Epithelial cell of proximal tubule (primary cell): ENCODE measurements around a stretch of chr10.

DNA sequence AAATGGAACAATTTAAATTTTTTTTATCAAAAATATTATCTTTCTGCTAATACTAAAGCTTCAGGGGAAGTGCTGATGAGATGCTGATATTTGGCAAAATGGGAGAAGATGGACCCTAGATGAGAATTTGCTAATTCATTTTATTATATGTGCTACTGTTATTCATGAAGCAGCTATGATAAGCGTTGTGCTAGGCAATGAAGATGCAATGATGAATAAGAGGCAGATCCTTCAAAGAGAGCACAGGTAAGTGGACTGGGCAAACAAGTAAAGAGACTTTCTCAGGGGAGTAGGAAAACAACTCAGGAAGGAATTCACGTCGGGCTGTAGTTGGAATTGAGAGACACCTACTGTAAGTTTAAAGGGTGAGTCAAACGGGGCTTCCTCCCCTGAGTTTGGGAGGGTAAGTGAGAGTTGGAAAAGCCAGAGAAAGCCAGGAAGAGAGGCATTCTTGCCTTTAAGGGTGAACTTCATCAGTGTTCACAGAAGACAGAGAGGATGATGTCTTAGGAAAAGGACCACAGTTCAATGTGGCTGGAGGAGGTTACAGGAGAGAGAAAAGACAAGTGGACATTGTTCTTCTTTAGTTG, 48.4 kb downstream of the PLXDC2 start:
- RAMPAGE, long total RNA: no peak
- RRBS: no CpG with 5 or more reads among the region's 4 CpGs

- RAMPAGE, long total RNA: no peak
- RRBS: no CpG with 5 or more reads among the region's 7 CpGs
Observed at GRCh38 chr10:19966704-19967100, 150.5 kb downstream of the PLXDC2 start.

DNA sequence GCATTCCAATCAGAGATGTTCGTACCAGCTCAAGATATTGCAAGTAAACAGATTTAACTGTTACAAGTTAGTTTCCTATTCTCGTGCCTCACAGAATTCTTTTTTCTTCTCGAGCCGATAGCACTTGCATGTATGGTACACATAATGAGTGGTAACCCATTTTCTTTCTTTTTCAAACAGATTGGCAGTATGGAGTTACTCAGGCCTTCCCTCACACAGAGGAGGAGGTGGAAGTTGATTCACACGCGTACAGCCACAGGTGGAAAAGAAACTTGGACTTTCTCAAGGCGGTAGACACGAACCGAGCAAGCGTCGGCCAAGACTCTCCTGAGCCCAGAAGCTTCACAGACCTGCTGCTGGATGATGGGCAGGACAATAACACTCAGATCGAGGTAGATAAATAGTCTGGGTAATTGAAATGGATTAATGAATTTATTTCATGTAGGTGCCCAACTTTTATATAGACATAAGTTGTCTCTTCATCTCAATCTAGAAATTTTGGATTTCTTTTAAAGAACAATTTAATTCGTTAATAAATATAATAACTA, 185.4 kb downstream of the PLXDC2 start:
- RAMPAGE, long total RNA: no peak
- RRBS: no CpG with 5 or more reads among the region's 13 CpGs

- RAMPAGE, long total RNA: no peak
- RRBS: no CpG with 5 or more reads among the region's 3 CpGs
Observed at GRCh38 chr10:20016853-20017122, 200.6 kb downstream of the PLXDC2 start.

GRCh38 chr10:20122122-20122804, 306.0 kb downstream of the PLXDC2 start:
- RAMPAGE, long total RNA: no peak
- RRBS: no CpG with 5 or more reads among the region's 16 CpGs

- RAMPAGE, long total RNA: no peak
- RRBS: no CpG with 5 or more reads among the region's 5 CpGs
Observed at GRCh38 chr10:20930696-20931330, 33.7 kb upstream of the NEBL start.

DNA sequence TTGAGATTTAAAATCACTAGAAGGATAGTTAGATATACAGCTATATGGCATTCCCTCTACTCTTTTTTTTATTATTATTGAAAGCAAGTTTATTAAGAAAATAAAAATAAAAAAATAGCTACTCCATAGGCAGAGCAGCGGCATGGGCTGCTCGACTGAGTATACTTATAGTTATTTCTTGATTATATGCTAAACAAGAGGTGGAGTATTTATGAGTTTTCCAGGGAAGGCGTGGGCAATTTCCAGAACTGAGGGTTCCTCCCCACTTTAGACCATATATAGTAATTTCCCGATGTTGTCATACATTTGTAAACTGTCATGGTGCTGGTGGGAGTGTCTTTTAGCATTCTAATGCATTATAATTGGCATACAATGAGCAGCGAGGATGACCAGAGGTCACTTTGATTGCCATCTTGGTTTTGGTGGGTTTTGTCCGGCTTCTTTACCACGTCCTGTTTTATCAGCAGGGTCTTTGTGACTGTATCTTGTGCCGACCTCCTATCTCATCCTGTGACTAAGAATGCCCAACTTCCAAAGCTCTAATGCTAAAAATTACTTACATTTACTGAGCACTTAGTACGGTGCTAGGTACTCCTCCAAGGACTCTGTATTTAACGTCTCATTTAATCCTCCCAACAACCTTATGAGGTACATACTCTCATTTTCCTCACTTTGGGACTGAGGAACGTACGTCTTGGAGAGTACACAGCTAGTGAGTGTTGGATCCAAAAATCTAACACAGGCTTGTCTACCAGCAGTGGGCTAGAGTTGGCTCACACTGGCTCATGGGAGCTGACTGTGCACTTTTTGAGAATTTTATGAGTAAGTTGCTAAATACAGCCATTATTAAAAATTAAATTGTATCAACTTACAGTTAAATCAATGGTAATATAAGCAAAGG, 144.7 kb upstream of the NEBL start:
- RAMPAGE, long total RNA: no peak
- RRBS: no CpG with 5 or more reads among the region's 12 CpGs

DNA sequence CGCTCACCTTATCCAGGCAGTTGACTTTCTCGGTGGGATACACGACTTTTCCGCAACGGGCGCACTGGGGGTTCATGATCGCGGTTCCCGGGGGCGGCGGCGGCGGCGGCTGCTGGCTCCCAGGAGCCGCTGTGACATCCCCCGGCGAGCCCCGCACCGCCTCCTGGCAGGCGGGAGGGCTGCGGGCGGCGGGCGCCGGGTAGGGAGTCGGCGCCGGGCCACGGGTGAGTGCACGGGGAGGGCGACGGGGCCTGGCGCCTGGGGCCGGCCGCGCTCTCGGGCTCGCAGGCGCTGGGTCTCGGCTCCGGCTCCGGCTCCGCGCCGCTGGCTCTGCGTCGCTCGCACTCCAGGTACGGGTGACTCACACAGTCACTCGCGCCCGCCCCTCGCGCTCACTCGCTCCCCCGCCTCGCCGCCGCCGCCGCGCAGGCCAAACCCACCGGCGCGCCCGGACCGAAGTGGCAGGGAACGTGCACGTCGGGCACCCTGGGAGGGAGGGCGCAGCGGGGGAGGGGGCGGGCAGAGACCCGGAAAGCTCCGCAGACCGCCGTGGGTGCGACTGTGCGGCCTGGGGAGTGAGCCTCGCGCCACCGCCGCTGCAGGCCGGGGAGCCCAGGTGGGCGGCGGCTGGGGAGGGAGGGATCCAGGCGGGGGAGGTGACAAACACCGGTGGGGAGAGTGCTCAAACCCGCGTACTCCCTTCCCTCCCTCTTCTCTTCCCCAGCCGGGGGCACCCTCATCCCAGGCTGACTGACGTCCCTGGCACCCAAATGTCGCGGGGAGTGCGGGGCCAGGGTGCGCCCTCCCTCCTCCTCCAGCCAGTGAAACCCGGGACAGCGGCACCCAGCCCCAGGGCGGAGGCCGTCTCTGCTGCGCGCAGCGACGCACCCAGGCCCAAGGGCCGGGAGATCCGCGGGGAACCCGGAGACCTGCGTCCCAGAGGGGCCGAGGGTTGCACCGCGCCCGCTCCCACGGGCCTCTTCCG, 276.9 kb upstream of the NEBL start:
- RAMPAGE, long total RNA: no peak
- RRBS: 2% methylated on average over 72 of the region's 115 CpGs

DNA sequence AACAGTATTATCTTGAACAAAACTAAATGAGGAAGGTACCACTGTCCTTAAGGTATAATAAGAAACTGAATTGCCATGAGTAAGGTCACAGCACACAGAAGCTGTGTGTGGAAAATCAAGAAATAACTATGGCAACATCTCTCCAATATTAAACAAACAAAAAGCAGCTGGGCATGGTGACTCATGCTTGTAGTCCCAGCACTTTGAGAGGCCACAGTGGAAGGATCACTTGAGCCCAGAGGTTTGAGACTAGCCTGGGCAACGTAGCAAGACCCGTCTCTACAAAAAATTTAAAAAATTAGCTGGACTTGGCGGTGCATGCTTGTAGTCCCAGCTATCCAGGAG, 195.5 kb downstream of the SKIDA1 start:
- RAMPAGE, long total RNA: no peak
- RRBS: no CpG with 5 or more reads among the region's 3 CpGs

- RAMPAGE, long total RNA: no peak
- RRBS: 0% methylated on average over 4 of the region's 37 CpGs
Observed at GRCh38 chr10:21497128-21497640, 28.3 kb downstream of the SKIDA1 start.

DNA sequence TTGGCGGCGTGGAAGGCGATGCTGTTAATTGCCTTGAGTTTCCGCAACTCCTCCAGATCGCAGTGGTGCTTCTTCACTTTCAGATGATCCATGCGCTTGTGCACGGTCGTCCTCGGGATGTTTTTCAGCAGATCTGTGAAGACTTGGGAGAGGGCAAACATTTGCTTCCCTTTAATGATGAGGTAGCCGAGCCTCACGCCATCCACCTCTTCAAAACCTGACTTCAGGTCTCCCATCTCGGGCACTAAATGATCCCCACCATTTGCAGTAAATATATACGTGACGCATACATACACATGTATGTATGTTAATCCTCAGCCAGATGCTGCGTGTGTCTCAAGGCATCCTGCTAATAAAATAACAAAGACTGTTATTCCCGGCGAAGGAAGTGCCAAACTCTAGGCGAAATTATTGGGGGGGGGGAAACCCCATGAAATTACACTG, 7.9 kb downstream of the SKIDA1 start:
- RAMPAGE, long total RNA: no peak
- RRBS: no CpG with 5 or more reads among the region's 18 CpGs

DNA sequence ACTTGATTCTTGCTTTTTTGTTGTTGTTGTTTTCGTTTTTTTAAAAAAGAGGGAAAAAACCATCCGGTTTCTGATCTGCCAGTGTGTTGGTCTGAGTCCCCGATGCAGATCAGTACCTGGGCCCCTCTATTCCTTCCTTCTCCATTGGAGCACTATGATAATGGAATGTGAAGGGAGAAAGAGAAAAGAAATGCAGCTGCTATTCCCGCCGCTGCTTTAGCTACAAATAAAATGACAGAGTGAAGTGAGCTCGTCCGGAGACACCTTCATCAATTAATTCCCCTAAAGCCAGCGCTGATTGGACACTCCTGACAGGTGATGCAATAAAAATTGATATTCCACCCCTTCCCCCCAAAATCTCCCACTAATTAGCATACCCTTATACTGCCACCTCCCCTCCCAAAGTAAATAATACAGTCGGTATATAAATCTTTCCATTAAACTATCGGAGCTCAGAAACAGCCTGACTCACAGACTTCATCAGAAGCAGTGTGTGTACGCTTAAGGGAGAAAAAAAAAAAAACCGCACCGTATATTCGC, 7.4 kb downstream of the SKIDA1 start:
- RAMPAGE, long total RNA: no peak
- RRBS: no CpG with 5 or more reads among the region's 14 CpGs

- RAMPAGE, long total RNA: no peak
- RRBS: no CpG with 5 or more reads among the region's 7 CpGs
Observed at GRCh38 chr10:21740562-21741336, 206.7 kb downstream of the MLLT10 start.

DNA sequence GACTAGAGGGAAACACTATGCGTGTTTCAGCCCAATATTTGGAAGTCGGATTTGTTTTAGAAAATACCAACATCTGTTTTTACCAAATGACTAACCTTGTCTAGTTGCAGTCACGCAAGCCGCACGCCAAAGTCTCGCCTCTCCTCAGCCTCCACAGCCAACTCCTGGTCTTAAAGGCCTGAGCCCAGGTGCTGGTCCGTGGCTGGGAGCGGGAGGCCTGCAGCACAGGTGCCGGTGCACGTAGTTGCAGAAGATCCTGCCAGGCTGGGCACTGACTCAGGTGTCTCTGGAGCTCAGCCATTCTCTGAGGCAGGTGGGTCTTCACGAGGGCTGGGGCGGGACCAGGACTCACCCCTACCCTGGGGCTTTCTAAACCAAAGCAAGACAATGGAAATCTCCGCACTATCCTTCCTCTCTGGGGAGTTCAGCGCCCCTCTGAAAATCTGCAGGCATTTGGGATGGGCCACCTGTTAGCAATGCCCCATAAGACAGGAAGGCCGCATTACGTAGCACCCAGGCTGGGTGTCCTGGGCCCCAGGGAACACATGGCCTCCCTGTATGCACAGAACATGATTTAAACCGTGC, 216.4 kb downstream of the MLLT10 start:
- RAMPAGE, long total RNA: no peak
- RRBS: no CpG with 5 or more reads among the region's 17 CpGs

GRCh38 chr10:22000395-22001325, 2.9 kb downstream of the DNAJC1 start:
- RAMPAGE, long total RNA: no peak
- RRBS: no CpG with 5 or more reads among the region's 6 CpGs

DNA sequence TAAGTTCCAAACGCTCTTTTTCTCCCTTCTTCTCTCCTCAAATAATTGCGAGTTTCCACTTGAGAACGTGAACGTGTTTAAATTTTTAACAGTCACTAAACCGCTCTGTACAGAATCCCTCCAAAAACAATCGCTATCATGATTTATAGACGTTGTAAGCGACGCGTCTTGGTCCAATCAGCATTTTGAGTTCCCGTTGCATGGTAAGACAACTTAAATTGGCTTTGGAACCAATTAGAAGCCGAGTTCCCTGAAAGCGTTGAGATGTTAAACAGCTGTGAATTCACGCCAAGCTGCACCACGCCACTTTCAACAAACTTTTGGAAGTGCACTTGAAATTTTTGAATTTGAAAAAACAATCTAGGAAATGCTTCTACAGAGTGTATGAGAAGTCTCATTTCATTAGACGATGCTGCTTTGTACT, 12.6 kb upstream of the EBLN1 start:
- RAMPAGE, long total RNA: no peak
- RRBS: no CpG with 5 or more reads among the region's 16 CpGs

DNA sequence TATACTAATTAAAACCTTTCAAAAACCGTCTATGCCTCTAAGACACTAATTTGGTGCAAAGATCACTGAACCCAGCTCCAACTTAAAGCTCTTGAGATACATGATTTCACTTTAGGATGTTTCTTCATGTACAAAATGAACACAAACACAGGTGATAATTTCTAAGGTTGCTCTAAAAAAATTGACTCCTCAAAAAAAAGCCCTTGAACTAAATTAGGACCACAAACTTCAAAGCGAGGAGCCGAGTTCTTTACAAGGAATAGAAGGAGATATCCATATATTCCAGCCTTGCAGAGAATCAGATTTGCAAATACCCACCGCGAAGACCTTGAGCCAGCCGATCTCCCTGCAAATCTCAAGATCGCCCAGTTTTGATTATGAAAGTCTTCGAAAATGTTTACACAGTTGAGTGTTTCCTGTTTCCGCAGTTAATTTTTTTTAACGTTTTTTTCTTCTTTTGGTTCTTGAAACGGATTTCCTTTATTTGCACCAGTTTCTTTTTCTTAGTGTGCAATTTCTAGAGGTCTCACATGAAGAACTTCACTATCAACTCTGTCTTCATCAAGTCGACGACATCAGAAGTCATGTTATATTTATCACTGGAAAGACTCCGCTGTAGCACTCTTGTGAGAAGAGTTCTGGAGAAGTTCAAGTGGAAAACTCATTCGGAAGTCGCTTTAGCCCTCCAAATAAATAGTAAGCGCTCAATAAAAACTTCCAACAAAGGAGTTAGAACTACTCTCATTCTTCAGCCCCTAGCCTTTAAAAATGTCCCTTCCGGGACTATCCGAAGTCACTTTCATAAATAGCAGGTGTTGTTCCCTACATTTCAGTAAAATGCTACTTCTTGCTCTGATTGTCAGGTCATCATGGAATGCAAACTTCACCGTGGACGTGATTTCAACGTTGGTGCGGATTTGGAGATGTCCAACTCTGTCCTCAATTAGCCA, 12.1 kb upstream of the SPAG6 start:
- RAMPAGE, long total RNA: no peak
- RRBS: no CpG with 5 or more reads among the region's 23 CpGs

DNA sequence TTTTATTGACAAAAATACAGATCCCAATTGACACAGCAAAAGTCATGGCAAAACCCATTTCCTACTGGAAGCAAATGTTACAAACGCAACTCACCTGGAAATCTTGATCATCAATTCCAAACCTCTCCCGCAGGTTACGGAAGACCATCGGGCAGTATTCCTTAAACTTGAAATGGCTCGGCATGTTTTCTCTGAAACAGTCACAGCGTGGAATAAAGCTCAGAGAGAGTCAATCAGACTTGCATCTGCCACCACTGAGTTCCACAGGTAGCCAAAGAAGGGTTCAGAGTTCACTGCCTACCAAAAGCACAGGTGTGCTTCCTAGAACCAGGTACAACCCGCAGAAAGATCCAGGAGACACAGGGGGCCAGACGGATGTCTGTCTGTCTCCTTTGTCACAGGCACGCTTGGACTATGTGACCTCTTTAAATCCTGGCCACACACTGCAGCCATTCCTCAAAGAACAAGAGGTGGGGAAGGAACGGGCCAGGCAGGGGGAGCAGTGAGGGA, 106.5 kb downstream of the PIP4K2A start:
- RAMPAGE, long total RNA: no peak
- RRBS: no CpG with 5 or more reads among the region's 10 CpGs

GRCh38 chr10:22609563-22610377, 104.6 kb downstream of the PIP4K2A start:
- RAMPAGE, long total RNA: no peak
- RRBS: no CpG with 5 or more reads among the region's 6 CpGs

DNA sequence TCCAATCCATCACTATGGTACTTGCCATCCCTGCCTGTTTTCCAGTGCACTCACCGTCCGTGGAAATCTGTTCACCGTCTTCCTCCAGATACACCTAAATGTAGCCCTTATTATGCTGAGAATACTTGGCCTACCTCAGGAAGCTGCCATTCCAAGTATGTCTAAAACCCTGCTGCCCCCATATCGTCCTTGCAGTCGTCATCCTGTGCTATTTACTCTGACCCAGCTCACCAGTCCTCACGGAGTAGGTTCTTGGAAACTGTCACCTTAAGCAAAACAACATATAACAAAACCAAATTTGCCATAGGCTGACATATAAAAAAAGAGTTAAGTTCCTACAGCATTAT, 869 bp upstream of the PIP4K2A start:
- RAMPAGE, long total RNA: no peak
- RRBS: no CpG with 5 or more reads among the region's 6 CpGs